H1 (cell line): ENCODE measurements around a stretch of chr7.

- RRBS, result no CpG with 5 or more reads among the region's 5 CpGs
CAGE:
- cytosol, long polyA plus RNA, result no peak
- long polyA plus RNA, result no peak
- nucleus, long polyA plus RNA, result no peak
These were observed 59.4 kb downstream of the KMT2E start for GRCh38 chr7:105073344-105073963.

DNA sequence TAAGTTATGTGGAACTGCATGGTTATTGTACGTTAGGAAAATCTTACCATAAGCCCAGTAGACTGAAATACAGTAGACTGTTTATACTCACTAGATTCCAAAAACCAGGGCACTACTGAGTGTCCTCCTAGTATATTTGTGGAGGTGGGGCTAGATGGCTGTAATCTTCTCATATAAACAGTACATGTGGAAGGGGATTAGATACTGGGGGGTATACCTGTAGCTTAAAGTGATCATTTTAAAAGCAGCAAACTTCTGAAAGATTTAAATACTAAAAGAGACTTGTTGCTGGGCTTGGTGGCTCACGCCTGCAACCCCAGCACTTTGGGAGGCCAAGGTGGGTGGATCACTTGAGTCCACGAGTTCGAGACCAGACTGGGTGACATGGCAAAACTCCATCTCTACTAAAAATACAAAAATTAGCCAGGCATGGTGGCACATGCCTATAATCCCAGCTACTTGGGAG, 81.7 kb downstream of the KMT2E start:
- RRBS, result no CpG with 5 or more reads among the region's 4 CpGs
CAGE:
- cytosol, long polyA plus RNA, result no peak
- long polyA plus RNA, result no peak
- nucleus, long polyA plus RNA, result no peak

DNA sequence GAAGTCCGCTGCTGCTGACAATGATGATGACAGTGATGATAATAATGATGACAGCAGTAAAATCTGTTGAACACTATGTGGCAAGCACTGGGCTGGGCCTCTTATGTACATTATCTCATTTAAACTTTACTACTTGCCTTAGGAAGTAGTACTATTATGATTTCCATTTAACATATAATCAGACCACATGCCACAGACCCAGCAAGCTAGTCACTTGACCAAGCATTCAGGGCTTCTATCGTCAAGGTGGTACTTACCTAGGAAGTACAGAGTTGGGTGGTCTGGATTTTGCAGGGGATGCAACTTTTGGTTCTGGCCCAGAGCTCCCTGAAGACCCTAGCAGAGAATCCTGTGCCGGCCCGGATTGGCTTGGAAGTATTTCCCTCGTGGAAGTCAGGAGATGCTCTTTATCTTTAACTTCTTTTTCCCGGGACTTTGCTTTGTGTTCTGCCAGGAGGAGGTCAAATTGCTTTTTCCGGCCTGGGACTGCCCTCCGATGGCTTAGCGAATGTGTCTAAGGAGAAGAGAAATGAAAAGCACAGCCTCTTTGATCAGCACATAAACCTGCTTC, 56.9 kb upstream of the EFCAB10 start:
- RRBS, result 0% methylated on average over 2 of the region's 9 CpGs
CAGE:
- cytosol, long polyA plus RNA, result start-site peak on the minus strand centred at position 378 of the sequence, 24 bp wide, 24 reads
- long polyA plus RNA, result no peak
- nucleus, long polyA plus RNA, result no peak

DNA sequence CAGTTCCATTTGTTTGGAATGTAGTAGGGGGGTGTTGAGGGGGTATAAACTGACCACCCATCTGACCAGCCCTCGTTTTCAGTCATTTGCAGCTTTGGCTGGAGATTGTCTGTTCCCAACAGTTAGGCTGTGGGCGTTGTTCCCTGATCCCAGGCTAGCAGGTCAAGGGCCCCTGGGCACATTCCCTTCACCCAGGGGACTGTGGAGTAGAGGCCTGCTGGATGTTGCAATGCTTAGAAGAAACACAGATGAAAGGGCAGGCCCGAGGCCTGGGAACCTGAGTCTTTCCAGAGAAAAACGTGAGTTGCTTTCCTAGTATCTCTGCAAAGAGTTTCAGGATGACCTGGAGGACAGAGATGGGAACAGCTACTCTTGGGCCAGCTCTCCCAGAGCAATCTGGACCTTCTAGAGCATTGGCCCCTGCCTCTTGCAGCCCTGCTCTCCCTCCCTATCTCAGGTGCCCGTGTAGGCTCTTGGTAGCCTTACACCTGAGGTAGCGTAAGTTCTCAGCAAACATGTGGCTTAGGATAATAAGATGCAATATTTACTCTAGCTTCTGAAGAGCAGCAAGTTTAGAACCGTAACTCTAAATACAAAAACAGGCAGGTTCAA, 99.3 kb upstream of the EFCAB10 start:
- RRBS, result no CpG with 5 or more reads among the region's 7 CpGs
CAGE:
- cytosol, long polyA plus RNA, result no peak
- long polyA plus RNA, result no peak
- nucleus, long polyA plus RNA, result no peak

DNA sequence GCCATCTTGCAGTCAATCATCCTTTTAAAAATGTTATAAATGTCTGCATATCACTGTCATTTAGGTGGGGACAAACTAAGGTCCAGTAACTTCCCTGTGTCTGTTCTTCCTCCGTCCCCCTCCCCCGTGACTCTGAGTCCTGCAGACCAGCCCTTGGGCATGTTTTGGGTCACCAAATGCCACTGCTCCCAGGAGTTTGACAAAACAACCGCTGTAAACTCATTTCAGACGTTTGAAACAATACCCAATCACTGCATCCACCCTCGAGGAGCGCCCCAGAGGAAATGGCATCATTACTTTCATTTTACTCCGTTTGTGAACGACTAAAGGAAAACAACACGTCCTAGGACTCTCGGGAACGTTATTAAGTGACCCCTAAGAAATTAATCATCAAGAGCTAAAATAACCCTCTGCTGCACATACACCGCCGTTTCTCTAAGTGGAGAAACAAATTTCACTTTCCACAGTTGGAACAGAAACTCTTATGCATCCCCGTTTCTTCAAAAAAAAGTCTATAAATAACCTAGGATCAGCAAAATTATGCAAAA, 109.8 kb upstream of the EFCAB10 start:
- RRBS, result no CpG with 5 or more reads among the region's 14 CpGs
CAGE:
- cytosol, long polyA plus RNA, result no peak
- long polyA plus RNA, result no peak
- nucleus, long polyA plus RNA, result start-site peak on the plus strand centred at position 212 of the sequence, 81 bp wide, 5 reads

- RRBS, result no CpG with 5 or more reads among the region's 15 CpGs
CAGE:
- cytosol, long polyA plus RNA, result no peak
- long polyA plus RNA, result no peak
- nucleus, long polyA plus RNA, result no peak
These were observed 22.4 kb downstream of the ATXN7L1 start for GRCh38 chr7:105853984-105854486.

- RRBS, result no CpG with 5 or more reads among the region's 13 CpGs
CAGE:
- cytosol, long polyA plus RNA, result no peak
- long polyA plus RNA, result no peak
- nucleus, long polyA plus RNA, result no peak
These were observed 37.8 kb downstream of the SYPL1 start for GRCh38 chr7:106074240-106074775.

DNA sequence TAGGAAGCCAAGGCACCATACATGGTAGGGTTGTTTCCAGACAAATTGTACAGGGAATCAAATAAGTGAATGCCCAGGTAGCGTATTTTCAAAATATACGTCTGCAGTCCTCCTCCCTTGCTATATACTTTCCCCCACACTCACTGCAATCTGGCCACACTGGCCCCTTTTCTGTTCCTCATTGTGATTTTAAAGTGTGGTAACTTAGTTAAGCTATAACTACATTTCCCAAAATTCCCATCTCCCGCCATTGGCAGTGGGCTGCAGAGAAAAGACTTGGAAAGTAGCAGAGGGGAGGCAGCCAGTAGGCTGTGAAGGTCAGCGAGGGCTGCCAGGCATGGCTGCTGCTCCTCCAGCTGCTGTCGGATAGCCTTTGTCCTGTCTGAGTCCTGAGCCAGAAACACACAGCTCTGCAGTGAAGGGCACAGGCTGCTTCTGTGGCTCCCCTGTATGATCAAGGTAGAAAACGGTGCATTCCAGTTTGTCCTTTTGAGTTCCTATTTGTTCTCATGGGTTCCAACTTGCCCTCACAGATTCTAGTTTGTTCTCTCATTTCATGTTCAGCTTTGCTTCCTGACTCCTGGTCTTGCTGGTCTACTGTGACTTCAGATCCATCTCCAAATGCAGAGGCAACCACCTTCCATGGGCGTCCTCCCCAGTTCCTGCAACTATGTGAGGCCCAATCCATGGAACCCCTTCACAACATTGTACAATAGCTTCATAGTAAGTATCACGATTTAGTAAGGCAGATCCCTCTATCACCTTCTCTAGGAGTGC, 31.8 kb downstream of the SYPL1 start:
- RRBS, result no CpG with 5 or more reads among the region's 8 CpGs
CAGE:
- cytosol, long polyA plus RNA, result no peak
- long polyA plus RNA, result no peak
- nucleus, long polyA plus RNA, result no peak

DNA sequence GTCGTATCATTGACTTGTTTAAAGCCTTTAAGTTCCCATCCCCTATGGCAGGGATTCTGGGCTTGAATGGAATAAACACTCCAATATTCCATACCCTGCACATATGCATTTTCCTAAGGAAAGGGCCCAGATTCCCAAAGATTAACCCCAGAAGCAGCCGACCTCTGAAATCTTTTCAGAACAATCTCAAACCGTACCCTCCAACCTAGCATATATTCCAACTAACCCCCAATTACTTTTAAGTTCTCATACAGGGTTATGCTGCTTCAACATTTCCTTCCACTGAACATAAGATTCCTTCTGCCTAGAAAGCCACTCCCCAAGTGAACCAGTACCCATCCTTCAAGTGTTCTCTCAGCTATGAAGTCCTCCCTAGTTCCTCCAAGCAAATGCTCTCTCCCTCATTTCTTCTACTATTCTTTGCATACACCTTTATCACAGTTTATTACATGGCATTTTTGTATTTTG, 2.1 kb downstream of the SYPL1 start:
- RRBS, result no CpG with 5 or more reads among the region's 3 CpGs
CAGE:
- cytosol, long polyA plus RNA, result no peak
- long polyA plus RNA, result no peak
- nucleus, long polyA plus RNA, result no peak

DNA sequence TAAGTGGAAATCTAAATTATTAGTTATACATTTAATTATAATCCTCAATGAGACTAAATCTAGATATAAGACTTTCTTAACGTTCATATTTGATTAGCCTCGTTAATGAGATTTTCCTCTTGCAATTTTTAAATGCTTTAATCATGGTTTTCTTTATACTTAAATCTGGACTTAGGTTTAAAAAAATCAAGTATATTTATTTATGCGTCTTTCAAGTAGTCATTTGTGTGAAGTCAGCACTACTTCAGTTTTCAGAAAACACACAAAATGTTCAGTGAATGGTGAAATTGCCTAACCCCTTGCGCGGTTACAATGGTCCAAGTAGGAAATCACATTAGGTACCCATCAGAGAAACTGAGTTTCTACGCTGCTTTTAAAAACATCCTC, 1.3 kb downstream of the SYPL1 start:
- RRBS, result no CpG with 5 or more reads among the region's 6 CpGs
CAGE:
- cytosol, long polyA plus RNA, result no peak
- long polyA plus RNA, result no peak
- nucleus, long polyA plus RNA, result no peak

DNA sequence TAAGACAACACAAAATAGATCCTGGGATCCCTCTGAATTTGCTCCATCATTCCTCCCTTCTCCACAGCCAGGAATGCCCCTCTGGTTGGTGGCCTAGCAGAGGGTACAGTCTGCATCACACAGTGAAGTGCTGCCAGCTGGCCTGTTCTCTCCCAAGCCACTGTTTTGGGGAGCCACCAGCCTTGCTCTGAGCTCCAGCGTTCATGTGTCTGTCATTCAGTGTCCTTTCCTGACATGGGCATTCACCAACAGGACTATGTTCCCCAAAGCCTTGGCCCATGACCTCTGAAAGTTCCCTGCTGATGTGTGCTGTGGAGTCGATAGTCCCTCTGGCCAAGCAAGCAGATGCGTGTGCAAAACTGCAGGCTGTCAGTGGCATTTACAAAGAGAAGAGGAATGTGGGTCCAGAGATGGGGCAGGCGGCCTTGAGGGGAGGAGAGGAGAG, 66.1 kb upstream of the SYPL1 start:
- RRBS, result no CpG with 5 or more reads among the region's 4 CpGs
CAGE:
- cytosol, long polyA plus RNA, result no peak
- long polyA plus RNA, result no peak
- nucleus, long polyA plus RNA, result no peak

GRCh38 chr7:106219267-106219757, 65.5 kb downstream of the NAMPT start:
- RRBS, result no CpG with 5 or more reads among the region's 2 CpGs
CAGE:
- cytosol, long polyA plus RNA, result no peak
- long polyA plus RNA, result no peak
- nucleus, long polyA plus RNA, result no peak

- RRBS, result no CpG with 5 or more reads among the region's 3 CpGs
CAGE:
- cytosol, long polyA plus RNA, result no peak
- long polyA plus RNA, result no peak
- nucleus, long polyA plus RNA, result no peak
These were observed 62.3 kb downstream of the NAMPT start for GRCh38 chr7:106222370-106223011.

DNA sequence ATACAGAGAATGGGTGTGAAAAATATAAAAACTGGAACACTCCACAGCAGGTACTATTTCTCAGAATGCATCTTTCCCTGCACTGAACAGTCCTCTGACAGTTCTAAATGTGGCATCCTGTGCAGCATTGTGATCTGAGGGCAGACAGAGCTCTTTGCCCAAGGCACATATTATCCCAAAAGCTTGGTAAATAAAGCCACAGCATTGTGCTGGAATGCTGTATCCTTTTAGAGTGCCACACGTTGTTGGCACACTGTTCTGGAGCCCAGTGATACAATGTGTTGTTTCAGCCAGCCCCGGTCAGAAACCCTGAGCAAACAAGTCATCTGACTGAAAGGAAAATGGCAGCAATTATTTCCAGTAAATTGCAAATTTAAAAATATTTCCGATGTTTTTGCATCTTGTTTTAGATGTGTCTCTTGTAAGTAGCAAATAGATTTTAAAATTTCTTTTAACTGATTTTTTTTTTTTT, 45.4 kb downstream of the NAMPT start:
- RRBS, result no CpG with 5 or more reads among the region's 3 CpGs
CAGE:
- cytosol, long polyA plus RNA, result no peak
- long polyA plus RNA, result no peak
- nucleus, long polyA plus RNA, result no peak

GRCh38 chr7:106274890-106275421, 9.8 kb downstream of the NAMPT start:
- RRBS, result no CpG with 5 or more reads among the region's 4 CpGs
CAGE:
- cytosol, long polyA plus RNA, result no peak
- long polyA plus RNA, result no peak
- nucleus, long polyA plus RNA, result no peak

GRCh38 chr7:106326555-106327138, 41.9 kb upstream of the NAMPT start:
- RRBS, result no CpG with 5 or more reads among the region's 4 CpGs
CAGE:
- cytosol, long polyA plus RNA, result no peak
- long polyA plus RNA, result no peak
- nucleus, long polyA plus RNA, result no peak

- RRBS, result no CpG with 5 or more reads among the region's 3 CpGs
CAGE:
- cytosol, long polyA plus RNA, result no peak
- long polyA plus RNA, result no peak
- nucleus, long polyA plus RNA, result no peak
These were observed 62.7 kb upstream of the NAMPT start for GRCh38 chr7:106347327-106347978.

DNA sequence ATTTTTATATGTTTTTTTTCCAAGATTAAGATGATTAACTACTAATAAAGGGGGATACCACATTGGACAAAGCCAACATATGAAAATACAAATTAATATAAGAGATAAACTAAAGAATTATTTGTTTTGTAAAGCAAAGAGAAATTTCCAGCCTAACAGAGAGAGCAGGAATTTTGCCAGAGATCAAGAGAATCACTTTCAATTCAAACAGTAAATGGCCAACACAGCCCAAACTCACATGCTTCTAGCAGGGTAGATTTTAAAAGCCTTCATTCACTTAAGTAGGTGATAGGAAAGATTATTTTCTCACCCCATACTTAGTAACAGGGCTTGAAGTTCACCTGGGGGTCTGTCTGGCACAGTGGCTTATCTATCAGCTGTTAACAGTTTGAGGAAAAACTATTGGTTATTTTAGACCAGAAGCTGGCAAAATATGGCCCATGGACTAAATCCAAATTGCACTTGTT, 129.4 kb upstream of the NAMPT start:
CAGE:
- cytosol, long polyA plus RNA, result no peak
- long polyA plus RNA, result no peak
- nucleus, long polyA plus RNA, result no peak

GRCh38 chr7:106415358-106415825, 130.6 kb upstream of the NAMPT start:
CAGE:
- cytosol, long polyA plus RNA, result no peak
- long polyA plus RNA, result no peak
- nucleus, long polyA plus RNA, result no peak

DNA sequence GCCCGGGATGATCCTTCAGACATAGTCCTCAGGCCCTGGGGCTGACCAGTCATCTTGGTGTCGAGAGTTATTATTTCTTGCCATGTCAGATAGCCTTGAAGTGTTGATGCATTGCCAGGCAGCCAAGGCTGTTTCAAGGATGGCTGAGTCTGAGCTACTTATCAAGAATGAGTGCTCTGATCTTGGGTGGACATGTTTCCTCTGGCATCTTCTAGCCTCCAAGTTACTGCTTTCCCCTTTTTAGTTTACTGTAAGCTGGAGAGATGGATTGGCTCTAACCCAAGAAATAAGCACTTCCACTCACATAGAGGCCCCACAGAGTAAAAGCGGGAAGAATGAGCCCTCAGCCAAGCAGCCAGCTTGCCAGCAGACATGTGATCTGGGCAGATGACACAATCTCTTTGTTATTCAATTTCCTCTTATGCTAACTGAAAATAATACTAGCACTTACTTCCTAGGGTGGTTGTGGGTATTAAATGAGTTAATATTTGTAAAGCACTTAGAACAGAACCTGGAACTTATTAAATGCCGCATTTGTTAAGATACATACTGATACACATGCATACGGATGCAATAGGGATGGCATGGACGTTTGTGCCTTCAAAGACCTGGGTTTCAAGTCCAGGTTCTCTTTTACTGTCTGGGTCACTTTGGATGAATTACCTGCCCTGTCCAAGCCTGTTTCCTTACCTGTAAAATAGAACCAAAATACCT, 136.7 kb upstream of the NAMPT start:
- RRBS, result no CpG with 5 or more reads among the region's 6 CpGs
CAGE:
- cytosol, long polyA plus RNA, result no peak
- long polyA plus RNA, result no peak
- nucleus, long polyA plus RNA, result no peak